Left colon (tissue), 1 donor: ENCODE results near the genes IQCJ, ARL14 and B3GALNT1.

DNA sequence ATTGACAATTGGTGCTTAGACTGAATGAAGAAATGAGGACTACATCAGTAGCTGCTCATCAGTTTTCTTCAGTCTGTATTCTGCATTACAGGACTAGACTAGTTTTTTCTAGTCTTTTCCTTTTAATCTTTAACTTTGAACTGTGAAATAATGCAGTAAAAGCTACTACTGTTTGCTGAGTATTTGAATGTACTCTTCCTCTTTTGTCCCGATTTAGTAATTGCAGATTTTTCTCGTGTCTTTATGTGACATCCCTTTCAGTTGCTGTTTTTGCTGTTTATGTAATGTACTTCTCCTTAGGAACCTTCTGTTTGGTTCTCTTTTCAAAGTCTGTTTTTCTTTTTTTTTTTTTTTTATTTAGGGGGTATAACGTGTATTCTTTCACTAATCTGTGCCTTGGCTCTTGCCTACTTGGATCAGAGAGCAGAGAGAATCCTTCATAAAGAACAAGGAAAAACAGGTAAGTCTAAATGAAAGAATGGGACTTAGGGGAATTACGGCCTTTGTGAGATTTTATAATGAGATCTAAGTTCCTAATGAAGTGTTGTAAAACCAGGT lies 17.5 kb downstream of the MFSD1 start:
- PRO-cap, result no peak

DNA sequence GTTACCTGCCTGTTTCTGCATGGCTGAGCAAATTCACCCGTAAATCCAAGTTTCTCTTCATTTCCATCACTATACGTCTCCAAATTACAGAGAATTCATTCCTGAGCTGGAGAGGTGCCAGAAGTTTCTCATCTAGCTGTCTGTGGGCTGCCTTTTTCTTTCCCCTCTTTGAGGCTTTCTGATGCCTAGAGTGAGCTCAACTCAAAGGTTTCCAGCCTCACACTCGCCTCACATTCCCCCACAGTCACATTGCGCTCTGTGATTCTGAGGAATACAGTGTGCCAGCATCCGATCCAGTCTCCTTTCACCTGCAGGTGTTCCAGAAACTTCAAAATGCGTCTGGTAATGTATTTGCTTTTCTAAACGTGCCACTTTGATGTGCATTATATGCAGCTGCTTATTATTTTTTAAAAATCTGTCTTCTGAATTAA lies at the start of gene IQCJ:
IQCJ (plus strand) TSS at position 220 of the 431 bp plus-strand sequence.
- PRO-cap, result no peak

DNA sequence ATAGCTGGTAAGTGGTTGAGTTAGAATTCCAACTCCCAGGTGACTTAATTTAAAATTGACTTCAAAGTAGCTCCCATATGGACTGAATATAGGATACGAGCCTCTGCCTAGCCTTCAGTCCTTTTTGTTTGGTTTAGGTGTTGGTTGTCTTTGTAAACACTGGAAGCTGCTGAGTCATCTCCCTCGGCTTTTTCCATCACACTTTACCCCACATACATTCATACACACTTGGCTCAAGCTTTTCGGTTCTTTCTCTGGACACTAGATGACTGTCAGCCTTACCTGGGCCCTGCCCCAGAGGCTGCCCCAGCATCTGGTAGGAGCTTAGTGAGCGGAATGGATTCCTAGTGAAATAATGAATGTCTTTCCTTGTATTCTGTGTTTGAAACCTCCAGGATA lies 438.1 kb upstream of the C3orf80 start:
- PRO-cap, result unidirectional peak, minus-strand start at position 126 of the sequence

- PRO-cap, result no peak
These were observed 342.5 kb upstream of the C3orf80 start for GRCh38 chr3:159882588-159883186.

- PRO-cap, result no peak
These were observed 13.8 kb downstream of the SMC4 start for GRCh38 chr3:160413066-160413900.

GRCh38 chr3:160521776-160522268 lies 43.5 kb downstream of the KPNA4 start:
- PRO-cap, result no peak

- PRO-cap, result bidirectional peak, plus-strand start at chr3:160565708, minus-strand start at chr3:160565504
These were observed 521 bp upstream of the KPNA4 start for GRCh38 chr3:160565625-160566558.

- PRO-cap, result bidirectional peak, plus-strand start at chr3:160677200, minus-strand start at chr3:160677007
These were observed at the start of gene ARL14 for GRCh38 chr3:160676801-160677409. Gene ARL14, plus strand, starts transcription at chr3:160677160.

GRCh38 chr3:160759319-160759835 lies 3.3 kb downstream of the PPM1L start:
- PRO-cap, result no peak

DNA sequence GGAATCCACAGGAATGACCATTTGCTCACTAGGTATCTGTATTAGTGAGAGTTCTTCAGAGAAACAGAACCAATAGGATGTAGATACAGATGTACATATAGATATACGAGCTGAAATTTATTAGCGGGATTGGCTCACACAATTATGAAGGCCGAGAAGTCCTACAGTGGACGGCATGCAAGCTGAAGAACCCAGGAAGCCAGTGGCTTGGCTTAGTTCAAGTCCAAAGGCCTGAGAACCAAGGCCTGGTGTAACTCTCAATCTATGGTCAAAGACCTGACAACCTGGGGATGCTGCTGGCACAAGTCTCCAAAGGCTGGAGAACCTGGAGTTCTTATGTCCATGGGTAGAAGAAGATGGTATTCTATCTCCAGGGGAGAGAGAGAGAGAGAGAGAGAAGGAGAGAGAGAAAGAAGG lies 84.3 kb downstream of the PPM1L start:
- PRO-cap, result no peak

DNA sequence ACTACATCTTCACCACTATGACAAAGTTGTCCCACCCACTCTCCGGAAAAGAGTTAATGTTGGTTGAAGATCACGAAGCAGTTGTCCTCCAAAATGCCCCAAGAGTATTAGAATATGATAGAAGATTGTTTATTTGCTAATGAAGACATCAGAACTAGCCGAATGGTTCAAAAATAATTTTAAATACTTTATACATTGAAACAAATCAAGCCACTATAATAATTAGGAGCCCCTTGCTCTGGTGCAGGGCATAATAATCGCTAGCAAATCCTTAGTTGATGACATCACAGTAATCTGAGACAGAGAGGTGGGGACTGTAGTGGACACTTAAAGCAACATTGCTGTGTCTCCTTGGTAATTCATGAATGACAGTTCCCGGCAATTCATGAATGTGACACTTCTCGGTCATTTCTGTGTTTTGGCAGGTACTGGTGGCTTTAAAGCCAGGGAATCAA lies 114.2 kb downstream of the PPM1L start:
- PRO-cap, result no peak

DNA sequence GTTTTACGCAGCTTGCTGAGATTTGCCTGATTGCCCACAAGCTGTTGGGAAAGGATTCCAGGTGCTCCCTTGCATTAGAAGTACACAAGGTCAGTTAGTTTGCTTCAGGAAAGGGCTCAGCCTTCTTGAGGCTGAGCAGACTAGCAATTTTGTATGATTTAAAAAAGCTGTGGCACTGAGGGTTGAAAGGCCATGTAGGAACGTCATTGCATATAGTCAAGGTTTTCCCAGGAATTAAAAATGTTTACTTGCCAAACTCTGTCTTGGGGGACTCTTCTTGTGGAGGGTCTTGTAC lies 156.6 kb downstream of the B3GALNT1 start:
- PRO-cap, result no peak

- PRO-cap, result unidirectional peak, minus-strand start at chr3:161105078
These were observed at the start of gene B3GALNT1 for GRCh38 chr3:161104441-161105719. Gene B3GALNT1, minus strand, starts transcription at chr3:161105349.

DNA sequence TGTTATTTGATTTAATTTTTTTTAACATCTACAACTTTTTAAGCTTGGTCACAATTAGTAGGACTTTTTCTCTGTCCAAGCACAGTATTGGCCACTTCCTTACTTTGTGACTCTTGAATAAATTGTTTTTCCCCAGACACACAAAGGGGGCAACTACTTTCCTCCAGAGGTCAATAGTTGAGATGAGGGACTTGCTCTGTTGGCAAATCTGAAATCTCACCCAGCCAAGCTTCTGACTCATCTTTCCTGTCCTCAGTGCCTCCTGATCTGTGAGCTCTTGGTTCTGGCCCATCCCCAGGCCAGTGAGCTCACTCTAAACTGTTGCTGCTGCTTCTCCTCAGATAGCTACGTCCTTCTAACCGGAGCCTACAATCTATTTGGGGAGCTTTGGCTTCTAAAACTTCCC lies 50.1 kb upstream of the NMD3 start:
- PRO-cap, result no peak

DNA sequence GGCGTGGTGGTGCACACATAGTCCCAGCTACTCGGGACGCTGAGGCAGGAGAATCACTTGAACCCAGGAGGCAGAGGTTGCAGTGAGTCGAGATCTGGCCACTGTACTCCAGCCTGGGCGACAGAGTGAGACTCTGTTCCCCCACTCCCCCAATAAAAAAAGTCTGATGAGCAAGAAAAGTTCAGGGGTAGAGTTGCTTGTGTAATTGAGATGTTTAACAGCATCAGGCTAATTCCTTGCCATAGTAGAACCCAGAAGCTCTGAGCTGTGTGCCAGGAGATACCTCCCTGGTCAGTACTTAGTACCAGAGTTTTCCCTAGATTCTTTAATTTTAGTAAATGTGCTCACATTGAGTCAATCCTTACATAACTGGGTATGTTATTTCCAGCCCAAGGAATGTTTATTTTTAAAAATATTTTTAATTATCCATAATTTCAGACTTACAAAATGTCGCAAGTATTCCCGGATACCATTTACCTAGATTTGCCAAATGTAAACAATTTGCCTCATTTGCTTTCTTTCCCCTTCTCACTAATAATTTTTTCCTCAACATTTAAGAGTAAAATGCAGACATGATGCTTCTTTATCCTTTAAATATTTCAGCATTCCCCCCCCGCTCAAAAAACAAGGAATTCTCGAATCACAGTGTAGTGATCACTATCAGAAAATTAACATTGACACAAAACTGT lies 32.0 kb downstream of the NMD3 start:
- PRO-cap, result no peak

GRCh38 chr3:164289252-164289520 lies 789.1 kb downstream of the SI start:
- PRO-cap, result no peak

DNA sequence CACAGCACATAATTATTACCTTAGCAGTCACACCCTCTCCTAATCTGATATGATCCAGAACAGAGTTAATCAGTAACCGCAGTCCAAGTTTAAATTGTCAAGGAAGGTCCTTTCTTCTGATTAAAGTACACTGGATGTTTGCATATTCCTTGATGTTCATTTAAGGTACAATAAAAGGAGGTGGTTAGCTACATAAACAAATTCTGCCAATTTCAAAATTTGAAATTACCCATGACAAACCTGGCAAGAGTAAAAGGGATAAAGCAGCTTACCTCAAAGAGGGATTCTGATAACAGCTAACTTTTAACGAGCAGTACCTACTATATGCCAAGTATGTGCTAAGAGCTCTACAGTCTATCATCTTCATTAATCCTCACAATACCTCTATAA lies 4.4 kb downstream of the GOLIM4 start:
- PRO-cap, result no peak

DNA sequence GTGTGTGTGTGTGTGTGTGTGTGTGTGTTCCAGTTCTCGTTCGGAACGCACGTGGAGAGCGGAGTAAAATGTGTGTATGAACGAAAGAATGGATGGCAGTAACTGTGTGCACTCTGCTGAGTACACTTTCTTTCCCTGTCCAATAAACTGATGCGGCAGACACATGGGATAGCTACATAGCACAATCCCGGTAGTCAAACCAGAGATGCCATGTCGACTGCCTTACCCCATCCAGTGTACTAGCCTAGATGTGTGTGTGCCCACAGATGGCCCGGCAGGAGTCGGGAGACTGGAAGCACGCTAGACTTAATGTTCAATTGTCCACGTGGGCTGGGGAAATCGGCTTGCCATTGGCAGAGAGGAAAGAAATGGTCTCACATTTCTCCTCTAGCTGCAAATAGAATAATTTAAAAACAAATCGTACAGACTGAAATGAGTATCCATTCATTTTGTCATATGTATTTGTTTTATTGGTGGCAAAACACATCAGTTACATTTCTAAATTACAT lies 584 bp upstream of the GOLIM4 start:
- PRO-cap, result unidirectional peak, minus-strand start at position 241 of the sequence; unidirectional peak, minus-strand start at position 283 of the sequence

GRCh38 chr3:169198589-169198943 lies 464.9 kb downstream of the MECOM start:
- PRO-cap, result no peak

DNA sequence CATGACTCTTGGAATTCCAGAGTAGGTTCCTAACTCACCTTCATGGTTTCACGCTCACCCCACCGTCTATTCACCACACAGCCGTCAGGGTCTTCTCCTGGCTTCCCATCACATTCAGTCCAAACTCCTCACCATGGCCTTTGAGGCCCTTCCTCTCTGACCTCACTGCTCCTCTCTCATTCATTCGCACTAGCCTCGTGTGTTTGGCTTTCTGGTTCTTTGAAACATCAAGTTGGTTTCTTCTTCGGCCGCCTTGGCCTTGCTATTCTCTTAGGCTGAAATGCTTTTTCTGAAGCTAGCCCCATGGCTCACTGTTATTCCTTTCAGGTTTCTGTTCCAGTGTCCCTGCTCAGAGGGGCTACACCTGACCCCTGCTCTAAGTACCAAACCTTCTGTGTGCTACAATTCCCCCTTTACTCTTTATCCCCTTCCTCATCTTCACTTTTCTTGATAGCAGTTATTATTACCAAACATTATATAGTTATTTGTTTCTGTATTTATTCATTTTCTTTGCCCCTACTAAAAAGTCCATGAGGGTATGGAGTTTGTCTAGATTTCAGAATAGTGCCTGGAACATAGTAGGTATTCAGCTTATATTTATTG lies 370.2 kb downstream of the MECOM start:
- PRO-cap, result no peak